Colon Carcinoma Metastatic in the Brain (tissue), 2 donors: ENCODE results near the gene RSAD2.

DNA sequence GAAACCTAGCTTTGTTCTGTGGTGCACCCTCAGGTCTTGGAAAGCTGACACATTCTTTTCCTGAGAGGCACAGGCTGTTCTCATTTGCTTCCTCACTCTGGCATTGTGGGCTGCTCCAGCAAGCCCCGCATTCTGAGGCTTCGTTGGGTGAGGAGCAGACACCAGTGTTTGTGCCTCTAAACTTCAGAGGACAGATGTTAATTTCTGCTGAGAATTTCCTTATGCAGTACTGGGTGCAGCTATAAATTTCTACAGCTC, 580.4 kb downstream of the DCDC2C start:
- PRO-cap, 2 experiments: no peak in any of the 2 experiments

DNA sequence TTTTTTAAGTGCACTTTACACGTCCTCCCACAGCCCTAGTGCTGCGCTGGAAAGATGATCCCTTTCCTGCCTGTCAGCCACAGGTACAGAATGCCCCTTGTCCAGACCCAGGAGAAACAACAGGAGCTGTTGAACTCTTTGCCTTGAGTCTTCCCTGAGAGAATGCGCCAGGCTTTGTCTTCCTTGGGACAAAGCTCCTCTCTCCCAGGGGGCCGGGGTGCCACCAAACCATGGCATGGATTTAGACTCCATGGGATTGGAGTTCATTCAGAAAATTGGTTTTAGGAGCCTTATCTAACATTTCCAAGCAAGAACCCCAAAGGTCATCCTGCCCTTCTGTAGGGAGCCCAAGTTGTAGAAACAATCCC, 318.9 kb upstream of the SOX11 start:
- PRO-cap, 2 experiments: no peak in any of the 2 experiments

GRCh38 chr2:5673471-5674306, 18.5 kb upstream of the SOX11 start:
- PRO-cap, 2 experiments: no peak in any of the 2 experiments

- PRO-cap, 2 experiments: no peak in any of the 2 experiments
Observed at GRCh38 chr2:5693217-5694425, 1.4 kb downstream of the SOX11 start.

GRCh38 chr2:6069284-6069785, 377.2 kb downstream of the SOX11 start:
- PRO-cap, 2 experiments: no peak in any of the 2 experiments

DNA sequence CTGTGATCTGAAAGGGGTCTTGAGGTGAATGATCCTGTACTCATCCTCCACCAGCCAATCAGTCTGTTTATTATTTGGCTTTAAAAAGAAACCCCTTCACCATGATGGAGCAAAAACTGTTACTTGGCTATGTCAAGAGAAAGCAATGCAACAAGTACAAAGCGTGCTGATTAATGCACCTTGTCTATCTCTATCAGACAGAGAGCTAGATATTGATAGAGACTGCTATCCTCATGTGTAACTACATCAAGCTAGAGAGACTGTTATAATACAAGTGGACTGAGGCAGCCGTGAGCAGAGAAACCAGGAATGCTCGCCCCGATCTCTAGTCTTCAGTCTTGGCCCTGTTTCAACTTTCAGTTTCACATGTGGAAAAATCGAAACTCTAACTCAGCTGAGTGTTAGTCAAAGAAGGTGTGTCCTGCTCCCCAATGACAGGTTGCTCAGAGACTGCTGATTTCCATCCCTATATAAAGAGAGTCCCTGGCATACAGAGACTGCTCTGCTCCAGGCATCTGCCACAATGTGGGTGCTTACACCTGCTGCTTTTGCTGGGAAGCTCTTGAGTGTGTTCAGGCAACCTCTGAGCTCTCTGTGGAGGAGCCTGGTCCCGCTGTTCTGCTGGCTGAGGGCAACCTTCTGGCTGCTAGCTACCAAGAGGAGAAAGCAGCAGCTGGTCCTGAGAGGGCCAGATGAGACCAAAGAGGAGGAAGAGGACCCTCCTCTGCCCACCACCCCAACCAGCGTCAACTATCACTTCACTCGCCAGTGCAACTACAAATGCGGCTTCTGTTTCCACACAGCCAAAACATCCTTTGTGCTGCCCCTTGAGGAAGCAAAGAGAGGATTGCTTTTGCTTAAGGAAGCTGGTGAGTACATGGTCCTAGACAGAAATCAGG, at the start of gene RSAD2:
Gene RSAD2 (plus strand): TSS at position 500 of the 899 bp plus-strand sequence.
- PRO-cap, 2 experiments: no peak in any of the 2 experiments

- PRO-cap, 2 experiments: no peak in any of the 2 experiments
Observed at GRCh38 chr2:7053594-7054249, 136.5 kb downstream of the RNF144A start.

DNA sequence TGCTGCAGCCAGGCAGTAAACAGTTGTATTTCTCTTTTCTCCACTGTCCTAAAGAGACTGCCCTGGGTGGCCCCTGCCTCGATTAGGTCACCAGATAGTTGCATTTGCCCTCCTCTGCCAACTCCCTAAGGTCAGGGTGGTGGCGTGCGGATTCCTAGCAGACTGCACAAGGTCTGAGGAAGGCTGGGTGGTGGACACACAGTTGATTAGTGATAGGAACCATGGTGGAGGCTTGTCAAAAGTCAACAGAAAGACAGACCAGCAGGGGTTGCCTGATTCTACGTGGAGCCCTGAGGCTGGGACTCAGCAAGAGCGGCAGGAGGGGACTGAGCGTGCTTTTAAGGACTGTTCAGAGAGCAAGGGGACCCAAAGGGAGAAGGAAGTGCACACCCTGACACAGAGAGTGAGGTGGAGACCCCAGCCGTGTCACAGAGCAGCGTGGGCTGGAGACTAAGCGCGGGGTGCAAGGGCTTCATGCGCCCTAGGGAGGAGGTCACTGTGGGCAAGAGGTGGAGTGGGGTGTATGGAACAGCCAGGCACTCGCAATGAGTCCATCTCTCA, 513.2 kb downstream of the RNF144A start:
- PRO-cap, 2 experiments: no peak in any of the 2 experiments

GRCh38 chr2:7450303-7450773, 533.1 kb downstream of the RNF144A start:
- PRO-cap, 2 experiments: no peak in any of the 2 experiments

DNA sequence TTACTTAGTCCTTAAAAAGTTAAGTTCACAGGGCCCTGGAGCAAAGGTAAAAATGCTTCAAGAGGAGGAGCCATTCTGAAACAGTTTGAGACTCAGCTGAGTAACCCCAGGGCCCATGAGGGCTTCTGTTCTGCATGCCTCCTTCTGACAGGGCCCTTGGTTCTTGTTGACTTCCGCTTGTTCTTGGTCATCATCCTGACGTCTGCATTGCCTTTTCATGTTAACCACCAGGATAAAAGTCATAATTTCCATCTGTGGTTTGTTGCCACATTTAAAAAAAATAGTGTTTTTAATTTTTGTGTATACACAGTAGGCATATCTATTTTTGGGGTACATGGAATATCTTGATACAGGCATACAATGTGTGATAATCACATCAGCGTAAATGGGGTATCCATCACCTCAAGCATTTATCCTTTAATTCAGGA, 550.9 kb downstream of the RNF144A start:
- PRO-cap, 2 experiments: no peak in any of the 2 experiments

GRCh38 chr2:7563808-7564322, 646.7 kb downstream of the RNF144A start:
- PRO-cap, 2 experiments: no peak in any of the 2 experiments

DNA sequence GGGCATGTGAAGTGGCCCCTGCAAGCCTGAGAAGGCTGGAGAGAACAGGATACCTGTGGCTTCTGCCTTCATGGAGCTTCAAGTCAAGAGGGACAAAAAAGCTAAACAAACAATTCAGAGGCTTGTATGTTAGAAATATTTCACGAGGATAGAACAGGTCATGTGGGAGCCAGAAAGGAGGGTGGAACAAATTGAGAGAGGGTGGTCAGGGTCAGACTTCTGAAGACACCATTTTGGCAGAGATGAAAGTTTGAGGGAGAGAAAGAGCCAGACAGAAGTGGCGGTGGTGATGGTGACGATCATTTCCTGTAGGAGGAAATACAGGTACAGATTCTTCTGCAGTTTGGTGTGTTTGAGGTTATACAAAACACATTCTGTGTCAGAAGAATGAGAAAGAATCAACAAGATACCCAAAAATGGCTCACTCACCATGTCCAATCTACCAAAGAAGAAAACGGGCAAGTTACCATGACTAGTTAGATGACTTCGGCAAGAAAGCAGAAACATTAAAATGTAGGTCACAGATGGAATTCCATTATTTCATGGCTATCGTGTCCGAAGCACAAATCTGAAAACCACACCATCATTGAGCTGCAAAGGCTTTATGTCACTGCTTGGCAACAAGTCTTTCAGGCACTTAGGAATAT, 732.6 kb downstream of the RNF144A start:
- PRO-cap, 2 experiments: no peak in any of the 2 experiments

GRCh38 chr2:7748677-7749417, 831.6 kb downstream of the RNF144A start:
- PRO-cap, 2 experiments: no peak in any of the 2 experiments

GRCh38 chr2:7792107-7792680, 875.0 kb downstream of the RNF144A start:
- PRO-cap, 2 experiments: no peak in any of the 2 experiments

DNA sequence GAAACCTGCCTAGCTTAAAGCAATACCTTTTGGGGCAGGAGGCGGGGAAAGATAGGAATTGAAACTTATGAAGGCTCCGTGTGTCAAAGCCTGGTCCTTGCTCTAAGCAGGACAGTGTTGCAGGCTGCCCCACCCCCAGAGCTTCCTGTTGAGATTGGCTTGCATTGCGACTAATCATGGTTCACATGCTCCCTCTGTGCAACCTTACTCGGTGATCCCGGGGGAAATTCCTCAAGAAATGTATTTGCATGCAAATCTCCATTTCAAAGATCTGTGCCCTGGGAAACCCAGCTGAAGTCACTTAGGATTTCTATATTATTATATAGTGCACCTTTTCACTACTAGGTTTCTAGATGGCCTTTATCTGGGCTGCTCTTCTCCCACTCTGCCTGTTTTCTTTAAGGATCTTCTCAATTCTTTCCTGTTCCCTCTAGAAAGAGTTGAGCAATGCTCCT, 802.7 kb upstream of the ID2 start:
- PRO-cap, 2 experiments: no peak in any of the 2 experiments

DNA sequence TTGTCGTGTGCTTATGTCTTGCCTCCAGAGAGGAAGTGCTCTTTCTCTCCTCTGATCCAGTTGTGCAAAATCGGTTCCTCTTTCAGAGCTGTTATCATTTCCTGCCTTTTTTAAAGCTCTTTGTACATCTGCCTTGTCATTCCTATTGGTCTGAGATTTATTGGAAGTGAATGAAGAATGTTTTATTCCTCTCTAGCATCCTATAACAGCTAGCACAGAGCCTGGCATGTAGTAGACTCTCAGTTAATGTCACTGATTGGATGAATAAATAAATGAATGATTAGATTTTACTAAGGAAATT, 623.1 kb upstream of the ID2 start:
- PRO-cap, 2 experiments: no peak in any of the 2 experiments

- PRO-cap, 2 experiments: no peak in any of the 2 experiments
Observed at GRCh38 chr2:8132205-8132870, 549.5 kb upstream of the ID2 start.

DNA sequence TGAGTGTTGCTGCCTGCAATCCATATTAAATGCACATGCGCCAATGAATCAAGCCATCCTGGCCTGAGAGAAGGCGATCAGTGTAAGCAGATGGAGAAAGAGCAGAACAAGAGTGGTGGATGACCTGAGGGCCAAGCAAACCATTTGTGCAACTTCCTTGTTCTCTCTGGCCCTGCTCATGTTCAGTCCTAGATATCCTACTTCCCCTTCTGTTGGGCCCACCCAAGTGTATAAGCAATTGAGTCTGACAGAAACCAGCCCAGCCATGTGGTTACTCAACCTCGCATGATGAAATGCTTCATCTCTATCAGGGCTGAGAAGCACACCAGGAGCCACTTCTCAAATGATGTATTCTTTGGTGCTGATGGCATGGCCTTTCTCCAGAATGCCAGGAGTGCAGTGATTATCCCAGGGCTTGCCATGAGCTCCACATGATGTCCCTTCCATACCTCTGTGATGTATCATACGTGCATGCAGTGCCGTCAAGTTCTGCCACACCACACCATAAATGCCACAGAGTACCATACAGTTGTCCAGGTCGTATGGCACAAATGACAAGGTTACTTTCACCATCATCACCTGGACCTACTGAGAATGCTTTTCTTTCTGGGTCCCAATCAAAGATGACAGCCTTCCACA, 382.9 kb upstream of the ID2 start:
- PRO-cap, 2 experiments: no peak in any of the 2 experiments

DNA sequence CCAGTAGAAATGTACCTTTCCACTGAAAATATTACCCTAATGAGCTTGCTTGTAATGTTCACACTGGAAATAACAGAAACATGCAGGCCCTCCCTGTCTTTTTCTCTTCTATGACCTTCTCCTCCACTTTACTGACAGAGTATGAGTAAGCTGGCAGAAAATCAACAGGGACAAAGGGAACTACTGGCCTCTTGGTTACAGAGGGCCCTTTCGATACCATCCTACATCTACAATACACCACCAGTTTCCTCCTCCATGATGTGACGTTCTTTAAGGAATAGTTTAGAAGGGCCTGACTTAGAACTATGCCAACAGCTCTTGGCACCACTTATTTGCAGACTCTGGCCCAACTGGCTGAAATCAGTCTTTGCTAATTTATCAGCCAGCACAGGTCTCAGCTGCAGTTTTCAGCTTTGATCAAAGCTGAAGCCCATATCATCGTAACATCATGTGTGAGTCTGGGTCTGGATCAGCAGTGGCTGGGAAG, 272.2 kb upstream of the ID2 start:
- PRO-cap, 2 experiments: no peak in any of the 2 experiments

DNA sequence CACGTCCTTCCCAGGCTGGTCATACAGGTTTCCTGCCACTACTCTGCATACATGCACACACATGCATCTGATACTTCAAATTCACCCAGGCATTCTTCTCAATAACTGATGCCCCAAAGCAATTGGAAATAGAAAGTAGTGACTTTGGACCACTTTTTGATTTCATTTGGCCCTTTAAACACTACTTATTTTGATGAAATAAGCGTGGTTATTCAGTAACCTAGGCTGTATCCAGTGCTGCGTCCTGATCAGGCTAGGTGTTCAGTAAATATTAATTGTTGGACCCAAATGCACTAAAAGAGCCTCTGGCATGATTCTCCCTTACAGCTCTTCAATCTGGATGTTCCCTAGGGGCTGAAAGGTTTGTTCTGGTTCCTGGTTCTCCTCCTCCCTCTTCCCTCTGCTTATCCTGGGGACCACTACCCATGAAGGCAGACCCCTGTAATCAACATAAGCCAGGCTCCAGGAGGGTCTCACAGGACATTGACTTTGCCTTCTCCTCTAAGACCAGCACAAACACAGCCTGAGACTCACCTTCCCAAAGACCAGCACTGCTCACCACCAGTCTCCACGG, 222.7 kb upstream of the ID2 start:
- PRO-cap, 2 experiments: no peak in any of the 2 experiments